ENCODE data around the genes SCARB1 and AACS.

DNA sequence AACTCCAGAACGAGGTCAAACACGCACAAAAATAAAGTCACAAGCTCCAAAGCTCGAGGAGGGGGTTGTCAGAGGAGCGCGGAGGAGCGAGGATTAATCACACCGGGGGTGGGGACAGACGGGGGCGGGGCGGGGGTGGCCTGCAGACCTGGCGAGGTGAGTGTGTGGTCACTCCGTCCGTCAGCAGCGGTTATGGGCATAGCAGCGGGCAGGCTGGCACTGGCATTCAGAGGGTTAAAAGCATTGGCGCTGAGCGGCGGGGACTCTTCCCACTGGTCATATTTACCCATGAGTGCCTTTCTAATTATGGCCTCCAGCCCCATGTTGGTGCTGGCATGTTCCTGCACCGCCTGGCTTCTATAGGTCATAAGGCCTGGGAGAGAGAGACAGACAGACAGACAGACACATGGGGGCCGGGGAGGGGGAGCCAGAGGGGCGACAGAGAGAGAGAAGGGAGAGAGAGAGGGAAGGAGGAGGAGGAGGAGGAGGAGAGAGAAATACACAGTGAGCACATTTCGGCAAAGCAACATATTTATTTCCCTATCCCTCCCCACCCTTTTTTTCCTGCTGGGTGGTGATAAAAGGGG, 32.5 kb downstream of the RFLNA start:
- RRBS, result no CpG with 5 or more reads among the region's 22 CpGs

- RRBS, result no CpG with 5 or more reads among the region's 25 CpGs
These were observed 40.0 kb downstream of the RFLNA start for GRCh38 chr12:124334740-124335495.

DNA sequence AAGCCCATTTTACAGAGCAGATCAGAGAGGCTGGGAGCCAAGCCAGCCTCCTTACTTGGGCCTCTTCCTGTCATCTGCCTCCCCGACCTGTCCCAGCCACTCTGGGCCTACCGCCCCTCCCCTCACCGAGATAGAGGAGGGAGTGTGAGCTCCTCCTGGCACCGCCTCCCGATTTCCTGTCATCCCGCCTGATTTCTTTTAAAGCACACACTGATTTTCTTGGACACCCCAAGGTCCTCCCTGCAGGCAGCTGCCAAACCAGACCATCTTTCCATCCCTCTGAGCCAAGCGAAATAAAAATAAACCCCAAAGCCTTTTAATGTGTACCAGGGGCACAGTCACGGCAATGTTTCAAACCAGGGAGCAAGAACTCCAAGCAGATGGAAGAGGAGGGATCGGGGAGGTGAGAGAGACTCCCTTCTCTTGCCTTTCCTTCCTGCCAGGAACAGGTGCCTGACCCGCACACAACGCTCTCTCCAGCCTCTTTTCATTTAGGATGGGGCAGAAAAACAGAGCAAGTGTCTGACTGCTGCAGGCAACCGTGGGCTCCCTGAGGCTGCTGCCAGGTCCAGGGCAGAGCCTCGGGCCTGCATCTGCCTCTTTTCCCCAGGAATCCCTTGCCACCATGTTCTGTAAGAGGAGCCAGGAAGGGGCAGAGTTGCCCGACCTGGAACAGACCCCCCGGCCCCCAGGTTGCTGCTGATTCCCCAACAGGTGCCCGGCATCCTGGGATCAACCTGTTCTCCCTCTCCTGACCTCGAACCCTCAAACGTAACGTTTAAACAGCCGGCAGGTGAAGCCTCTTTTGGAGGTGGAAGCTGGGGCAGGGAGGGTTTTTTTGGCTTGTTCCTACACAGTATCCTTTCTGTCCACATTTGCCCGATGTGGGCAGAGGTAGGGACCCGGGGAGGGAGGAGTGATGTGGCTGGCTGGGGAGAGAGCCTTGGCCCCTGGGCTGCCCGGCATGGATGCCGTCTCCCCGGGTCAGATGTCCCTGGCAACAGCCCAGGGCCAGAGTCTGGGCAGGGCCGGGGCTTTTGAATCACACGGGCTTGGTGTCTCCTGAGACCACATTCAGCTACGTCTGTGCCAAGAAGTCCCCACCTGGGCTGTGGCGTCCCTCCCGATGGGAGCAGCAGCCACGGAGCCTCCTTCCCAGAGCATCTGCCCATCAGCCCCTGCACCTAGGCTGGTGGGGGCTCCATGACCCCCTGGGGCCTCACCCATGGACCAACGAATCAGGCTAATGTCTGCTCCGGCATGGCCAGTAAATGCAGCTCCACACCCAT, 108.9 kb downstream of the RFLNA start:
- RRBS, result 62% methylated on average over 9 of the region's 33 CpGs

GRCh38 chr12:124467917-124468747, 99.3 kb downstream of the NCOR2 start:
- RRBS, result no CpG with 5 or more reads among the region's 2 CpGs

DNA sequence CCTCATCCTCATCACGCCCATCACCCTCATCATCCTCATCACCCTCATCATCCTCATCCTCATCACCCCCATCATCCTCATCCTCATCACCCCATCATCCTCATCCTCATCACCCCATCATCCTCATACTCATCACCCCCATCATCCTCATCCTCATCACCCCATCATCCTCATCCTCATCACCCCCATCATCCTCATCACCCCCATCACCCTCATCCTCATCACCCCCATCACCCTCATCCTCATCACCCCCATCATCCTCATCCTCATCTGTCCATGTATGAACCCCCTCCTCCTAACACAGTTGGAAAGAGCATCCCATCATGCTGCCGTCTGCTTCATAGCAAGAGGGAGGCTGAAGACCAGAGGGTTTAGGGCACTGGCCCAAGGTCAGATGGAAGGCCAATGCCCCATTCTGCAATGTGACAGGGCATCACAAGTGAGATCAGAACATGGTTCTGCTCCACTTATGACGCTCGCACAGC, 98.6 kb downstream of the NCOR2 start:
- RRBS, result no CpG with 5 or more reads among the region's 4 CpGs

DNA sequence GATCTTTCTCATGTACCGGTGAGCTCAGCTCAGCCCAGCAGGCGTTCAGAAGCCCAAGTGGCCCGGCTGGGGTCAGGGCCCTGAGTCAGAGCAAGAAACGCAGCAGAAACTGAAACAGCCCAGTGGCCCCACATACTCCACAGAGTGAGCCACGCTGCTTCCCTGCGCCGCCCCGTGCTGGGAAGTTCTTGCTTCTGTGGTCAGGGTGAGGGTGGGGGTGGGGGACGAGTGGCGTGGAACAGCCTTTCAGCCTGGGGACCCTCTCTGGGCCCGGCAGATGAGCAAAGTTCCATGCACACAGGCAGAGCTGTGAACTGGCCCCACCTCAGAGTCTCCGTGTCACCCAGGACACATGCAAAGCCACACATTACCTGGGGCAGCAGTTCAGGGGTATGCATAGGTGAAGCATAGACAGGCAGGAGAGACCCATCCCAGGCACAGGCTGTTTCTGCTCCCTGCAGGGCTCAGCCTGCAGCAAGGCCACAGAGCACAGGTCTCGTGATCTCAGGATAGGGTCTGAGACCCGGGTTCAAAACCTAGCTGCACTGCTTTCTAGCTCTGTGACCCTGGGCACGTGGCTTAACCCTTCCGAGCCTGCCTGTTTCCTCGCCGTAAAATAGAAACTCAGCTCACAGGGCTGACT, 21.7 kb downstream of the NCOR2 start:
- RRBS, result no CpG with 5 or more reads among the region's 18 CpGs

DNA sequence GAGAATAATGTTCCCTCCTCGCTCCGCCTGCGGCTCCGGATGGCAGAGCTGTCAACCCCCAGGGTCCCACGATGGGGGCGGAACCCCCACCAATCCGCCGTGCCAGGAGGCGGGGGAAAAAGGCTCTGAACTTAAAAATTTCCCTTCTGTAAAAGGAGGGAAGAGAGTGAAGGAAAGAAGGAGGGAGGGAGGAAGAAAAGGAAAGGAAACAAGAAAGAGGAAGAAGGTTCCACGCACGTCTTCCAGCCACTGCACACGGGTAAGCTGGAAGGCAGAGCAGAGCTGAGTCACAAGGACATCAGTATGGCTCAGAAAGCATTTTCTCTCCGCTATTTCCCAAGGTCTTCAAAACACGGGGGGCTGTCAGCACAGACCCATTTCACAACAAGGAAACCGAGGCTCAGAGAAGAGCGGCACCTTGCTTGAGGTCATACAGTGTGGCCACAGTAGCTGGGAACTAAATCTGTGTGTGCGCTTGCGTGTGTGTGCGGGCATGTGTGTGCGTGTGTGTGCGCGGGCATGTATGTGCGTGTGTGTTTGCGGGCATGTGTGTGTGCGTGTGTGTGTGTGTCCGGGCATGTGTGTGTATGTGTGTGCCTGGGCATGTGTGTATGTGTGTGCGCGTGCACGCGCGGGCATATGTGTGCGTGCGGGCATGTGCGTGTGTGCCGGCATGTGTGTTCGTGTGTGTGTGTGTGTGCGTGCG, 108.9 kb upstream of the NCOR2 start:
- RRBS, result 100% methylated on average over 5 of the region's 38 CpGs

DNA sequence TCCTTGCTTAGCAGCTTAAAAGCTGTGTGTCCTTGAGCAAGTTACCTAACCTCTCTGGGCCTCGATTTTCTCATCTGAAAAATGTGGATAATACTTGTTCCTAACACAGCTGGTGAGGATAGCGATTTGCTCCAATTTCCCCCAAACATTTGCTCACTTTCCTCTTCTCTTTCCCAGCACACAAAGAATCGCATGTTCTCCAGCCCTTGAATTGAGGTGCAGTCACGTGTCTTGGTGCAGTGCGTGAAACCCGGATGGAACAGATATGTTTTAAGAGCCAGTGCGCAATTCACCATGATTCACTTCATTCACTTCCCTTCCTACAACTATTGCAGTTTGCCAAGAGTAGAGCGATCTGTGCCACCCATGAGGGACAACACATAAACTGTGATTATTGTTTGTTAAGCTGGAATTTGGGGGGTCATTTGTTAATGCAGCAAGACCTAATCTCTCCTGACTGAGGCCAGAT, 142.5 kb downstream of the SCARB1 start:
- RRBS, result no CpG with 5 or more reads among the region's 8 CpGs

GRCh38 chr12:124747075-124747778, 116.4 kb downstream of the SCARB1 start:
- RRBS, result no CpG with 5 or more reads among the region's 8 CpGs

- RRBS, result no CpG with 5 or more reads among the region's 32 CpGs
These were observed 85.7 kb downstream of the SCARB1 start for GRCh38 chr12:124777766-124778628.

- RRBS, result no CpG with 5 or more reads among the region's 6 CpGs
These were observed 1.5 kb downstream of the SCARB1 start for GRCh38 chr12:124862043-124862664.

GRCh38 chr12:124863544-124864239, at the start of gene SCARB1:
SCARB1 (minus strand) TSS chr12:124863864.
- RRBS, result no CpG with 5 or more reads among the region's 69 CpGs

DNA sequence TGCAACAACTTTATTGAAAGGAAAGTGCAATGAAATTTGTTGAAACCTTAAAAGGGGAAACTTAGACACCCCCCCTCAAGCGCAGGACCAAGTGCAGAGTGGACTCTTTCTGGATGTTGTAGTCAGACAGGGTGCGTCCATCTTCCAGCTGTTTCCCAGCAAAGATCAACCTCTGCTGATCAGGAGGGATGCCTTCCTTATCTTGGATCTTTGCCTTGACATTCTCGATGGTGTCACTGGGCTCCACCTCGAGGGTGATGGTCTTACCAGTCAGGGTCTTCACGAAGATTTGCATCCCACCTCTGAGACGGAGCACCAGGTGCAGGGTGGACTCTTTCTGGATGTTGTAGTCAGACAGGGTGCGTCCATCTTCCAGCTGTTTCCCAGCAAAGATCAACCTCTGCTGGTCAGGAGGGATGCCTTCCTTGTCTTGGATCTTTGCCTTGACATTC, 2.8 kb downstream of the UBC start:
- RRBS, result no CpG with 5 or more reads among the region's 7 CpGs

DNA sequence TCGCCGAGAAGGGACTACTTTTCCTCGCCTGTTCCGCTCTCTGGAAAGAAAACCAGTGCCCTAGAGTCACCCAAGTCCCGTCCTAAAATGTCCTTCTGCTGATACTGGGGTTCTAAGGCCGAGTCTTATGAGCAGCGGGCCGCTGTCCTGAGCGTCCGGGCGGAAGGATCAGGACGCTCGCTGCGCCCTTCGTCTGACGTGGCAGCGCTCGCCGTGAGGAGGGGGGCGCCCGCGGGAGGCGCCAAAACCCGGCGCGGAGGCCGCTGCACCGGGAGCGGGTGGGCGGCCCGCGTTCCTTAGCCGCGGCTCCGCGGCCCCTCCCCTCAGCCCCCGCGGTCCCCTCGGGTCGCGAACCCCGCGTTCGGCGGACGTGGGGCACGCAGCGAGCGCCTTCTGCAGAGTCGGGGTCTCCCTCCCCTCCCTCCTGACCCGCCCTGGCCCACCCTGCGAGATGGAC, 301 bp upstream of the UBC start:
- RRBS, result under 1% methylated on average over 11 of the region's 52 CpGs

- RRBS, result no CpG with 5 or more reads among the region's 11 CpGs
These were observed 3.9 kb upstream of the UBC start for GRCh38 chr12:124918223-124918804.

DNA sequence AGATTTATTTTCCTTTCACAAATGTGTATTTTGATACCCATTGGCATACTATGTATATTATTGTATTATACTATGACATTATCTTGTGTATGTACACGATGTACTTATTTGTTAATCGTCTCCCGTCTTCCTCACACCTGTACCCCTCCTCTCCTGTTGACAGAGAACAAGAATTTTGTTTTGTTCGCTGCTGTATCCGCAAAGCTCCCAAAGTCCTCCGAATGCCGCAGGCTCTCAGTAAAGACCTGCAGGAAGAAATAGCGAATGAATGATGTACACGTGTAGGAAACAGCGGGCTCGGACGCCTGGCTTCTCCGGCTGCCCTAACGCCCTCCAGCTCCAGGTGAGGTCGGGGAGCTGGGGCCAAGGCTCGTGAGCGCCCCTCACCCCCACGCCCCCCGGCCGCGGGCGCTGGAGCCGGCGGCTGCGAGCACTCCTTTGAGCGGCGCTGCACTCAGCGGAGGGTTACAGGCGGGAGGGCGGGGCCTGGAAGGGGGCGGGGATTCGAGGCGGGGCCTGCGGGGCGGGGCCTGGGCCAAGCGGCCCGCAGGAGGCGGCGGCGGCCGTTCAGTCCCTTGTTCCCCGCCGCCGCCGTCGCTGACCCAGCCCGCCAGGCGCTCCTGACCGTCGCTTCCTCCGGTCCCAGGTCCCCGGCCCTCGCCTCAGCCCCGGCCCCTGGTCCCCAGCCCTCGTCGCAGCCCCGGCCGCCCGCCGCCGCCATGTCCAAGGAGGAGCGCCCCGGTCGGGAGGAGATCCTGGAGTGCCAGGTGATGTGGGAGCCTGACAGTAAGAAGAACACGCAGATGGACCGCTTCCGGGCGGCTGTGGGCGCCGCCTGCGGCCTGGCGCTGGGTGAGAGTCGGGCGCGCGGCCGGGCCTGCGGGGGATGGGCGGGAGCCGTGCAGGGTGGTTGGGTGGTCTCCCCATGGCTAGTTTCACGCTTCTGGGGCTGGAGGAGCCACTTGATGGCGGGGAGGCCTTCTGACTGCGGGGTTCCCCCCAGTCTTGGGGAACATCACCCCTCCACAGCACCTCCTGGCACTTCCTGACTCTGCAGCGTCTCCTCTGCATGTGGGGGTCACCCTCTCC, at the start of gene AACS:
Gene AACS, plus strand, starts transcription at position 570 of the 1,089 bp plus-strand sequence.
- RRBS, result 3% methylated on average over 27 of the region's 84 CpGs

DNA sequence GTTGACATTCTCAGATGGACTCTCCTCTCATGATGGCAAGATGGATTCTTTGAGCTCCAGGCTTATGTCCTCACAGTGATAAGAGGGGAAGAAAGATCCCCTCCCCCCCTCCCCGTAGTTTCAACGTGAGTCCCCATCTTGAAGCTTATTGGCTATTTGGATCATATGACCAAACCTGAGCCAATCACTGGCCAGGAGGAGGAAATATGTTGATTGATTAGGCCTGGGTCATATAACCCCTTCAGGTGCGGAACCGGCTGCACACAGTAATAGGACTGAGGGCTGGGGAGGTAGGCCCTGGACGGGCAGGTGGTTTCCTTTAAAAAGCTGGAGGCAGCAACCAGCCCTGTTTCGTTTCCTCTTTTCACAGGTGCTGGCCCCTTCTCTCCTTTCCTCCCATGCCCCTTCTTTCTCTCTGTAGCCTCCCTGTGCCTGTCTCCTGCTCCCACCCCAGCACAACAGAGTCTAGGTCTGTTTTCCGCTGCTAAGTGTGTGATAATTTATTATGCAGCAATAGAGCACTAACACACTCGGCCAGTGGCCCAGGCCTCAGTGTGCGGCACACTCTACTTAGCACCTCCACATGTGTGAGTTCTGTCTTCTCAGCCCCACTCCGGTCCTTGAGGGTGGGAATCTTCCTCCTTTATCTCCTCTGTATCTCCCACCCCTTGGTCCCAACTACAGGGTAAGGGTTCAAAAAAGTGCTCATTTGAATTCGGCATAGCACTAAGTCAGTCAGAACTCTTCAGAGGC, 36.4 kb upstream of the TMEM132B start:
- RRBS, result no CpG with 5 or more reads among the region's 11 CpGs

DNA sequence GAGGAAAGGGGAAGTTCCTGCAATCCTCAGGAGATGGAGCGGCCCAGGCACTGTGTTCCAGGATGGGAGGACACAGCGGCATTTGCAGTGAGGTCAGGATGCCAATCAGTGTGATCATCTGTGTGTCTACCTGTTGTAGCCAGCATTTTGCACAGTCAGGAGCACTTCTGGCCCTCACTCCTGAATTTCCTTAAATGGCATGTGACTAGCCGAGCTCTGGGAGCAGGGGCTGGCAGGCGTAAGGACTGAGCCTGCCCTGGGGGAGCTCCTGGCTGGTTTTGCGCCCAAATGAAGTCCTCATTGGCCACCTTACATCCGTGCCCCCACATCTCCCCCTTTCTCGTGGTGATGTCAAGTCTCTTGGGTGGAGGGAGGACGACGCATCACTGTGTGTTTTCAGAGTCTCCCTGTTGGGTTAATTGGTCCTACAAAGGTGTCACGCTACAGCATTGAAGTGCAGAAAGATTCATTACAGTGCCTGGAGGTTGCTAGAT, 1479.7 kb upstream of the TMEM132C start:
- RRBS, result no CpG with 5 or more reads among the region's 10 CpGs

GRCh38 chr12:127237094-127237652, 1029.8 kb upstream of the TMEM132C start:
- RRBS, result no CpG with 5 or more reads among the region's 10 CpGs

DNA sequence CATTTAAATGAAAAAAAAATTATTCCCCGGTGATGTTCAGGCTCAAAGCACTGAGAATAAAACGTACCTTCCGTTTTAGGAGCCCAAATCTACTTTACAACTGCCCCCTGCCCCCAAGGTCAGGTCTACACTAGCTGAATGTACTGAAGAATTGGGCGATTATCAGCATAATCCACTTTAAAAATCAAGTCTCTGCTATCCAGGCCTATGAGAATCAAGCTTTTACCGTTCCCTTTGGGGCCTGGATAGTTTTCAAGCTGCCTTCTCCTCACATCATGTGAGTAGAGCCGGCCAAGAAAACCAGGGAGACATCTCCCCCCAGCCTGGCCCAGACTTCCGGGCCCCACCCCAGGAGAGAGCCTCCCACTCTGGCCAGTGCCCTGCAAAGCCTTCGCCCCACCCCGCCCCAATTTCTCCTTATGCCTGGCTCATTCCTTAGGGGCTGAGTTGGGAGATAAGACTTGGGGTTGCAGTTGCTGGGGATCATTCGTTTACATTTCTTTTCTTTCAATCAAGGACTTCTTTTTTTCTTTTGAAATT, 1.5 kb upstream of the TMEM132C start:
- RRBS, result 40% methylated on average over 1 of the region's 10 CpGs